Subcutaneous adipose tissue (tissue), 3 donors: ENCODE measurements around the genes CCDC177 and SLC8A3.

- PRO-cap = no peak
- RAMPAGE, long total RNA, 3 experiments = no peak in any of the 3 experiments
Measured at GRCh38 chr14:69226214-69226582, 33.8 kb upstream of the GALNT16 start.

DNA sequence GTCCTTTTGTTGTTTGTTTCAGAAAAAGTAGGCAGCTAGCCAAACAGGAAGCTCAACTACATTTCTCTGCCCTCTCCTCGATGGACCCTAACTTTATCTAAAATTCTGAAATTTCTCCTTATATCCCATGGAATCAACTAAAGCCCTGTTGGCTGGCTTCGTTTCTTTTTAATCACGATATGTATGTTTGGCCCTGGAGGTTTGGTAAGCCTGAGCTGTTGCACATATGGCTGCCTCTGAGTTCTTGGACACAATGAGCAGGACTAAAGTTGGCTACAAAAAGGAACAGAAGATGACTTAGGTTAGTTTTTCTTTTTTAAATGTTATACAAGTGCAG lies 12.5 kb upstream of the GALNT16 start:
- PRO-cap = bidirectional peak, plus-strand start outside the sequence, minus-strand start at position 255 of the sequence
- RAMPAGE, long total RNA, 3 experiments = no peak in any of the 3 experiments

- PRO-cap = no peak
- RAMPAGE, long total RNA, 3 experiments = no peak in any of the 3 experiments
Measured at GRCh38 chr14:69379922-69380807, 17.9 kb downstream of the ERH start.

DNA sequence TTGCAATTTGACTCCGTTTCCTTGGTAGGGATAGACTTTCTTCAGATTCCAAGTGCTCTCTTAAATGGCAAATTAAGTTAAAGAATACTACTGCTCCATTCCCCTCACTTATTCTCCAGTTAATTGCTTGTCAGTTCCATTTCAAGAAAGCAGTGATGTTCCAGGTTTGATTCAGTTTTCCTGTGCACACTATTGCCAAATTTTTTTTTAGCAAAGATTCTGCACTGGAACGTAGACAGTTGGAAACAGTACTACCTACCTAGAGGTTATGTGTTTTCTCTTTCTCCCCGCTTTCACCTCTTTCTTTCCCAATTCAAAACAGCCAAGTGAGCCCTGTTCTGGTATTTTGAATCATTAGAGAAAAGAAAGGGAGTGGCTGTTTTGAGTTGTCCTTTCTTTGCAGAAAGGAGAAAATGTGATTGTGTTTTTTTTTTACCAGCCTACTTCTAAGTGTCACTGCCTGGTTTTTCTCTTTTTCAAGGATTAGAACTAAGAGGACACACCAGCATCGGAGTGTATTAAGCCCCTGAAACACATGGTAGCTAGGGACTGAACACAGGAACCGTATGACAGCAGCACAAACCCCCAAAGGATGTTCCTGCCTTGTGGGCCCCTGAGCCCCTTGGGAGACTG lies 23.2 kb upstream of the PLEKHD1 start:
- PRO-cap = no peak
- RAMPAGE, long total RNA, 3 experiments = no peak in any of the 3 experiments

- PRO-cap = no peak
- RAMPAGE, long total RNA, 3 experiments = no peak in any of the 3 experiments
Measured at GRCh38 chr14:69501218-69501739, 16.8 kb downstream of the PLEKHD1 start.

DNA sequence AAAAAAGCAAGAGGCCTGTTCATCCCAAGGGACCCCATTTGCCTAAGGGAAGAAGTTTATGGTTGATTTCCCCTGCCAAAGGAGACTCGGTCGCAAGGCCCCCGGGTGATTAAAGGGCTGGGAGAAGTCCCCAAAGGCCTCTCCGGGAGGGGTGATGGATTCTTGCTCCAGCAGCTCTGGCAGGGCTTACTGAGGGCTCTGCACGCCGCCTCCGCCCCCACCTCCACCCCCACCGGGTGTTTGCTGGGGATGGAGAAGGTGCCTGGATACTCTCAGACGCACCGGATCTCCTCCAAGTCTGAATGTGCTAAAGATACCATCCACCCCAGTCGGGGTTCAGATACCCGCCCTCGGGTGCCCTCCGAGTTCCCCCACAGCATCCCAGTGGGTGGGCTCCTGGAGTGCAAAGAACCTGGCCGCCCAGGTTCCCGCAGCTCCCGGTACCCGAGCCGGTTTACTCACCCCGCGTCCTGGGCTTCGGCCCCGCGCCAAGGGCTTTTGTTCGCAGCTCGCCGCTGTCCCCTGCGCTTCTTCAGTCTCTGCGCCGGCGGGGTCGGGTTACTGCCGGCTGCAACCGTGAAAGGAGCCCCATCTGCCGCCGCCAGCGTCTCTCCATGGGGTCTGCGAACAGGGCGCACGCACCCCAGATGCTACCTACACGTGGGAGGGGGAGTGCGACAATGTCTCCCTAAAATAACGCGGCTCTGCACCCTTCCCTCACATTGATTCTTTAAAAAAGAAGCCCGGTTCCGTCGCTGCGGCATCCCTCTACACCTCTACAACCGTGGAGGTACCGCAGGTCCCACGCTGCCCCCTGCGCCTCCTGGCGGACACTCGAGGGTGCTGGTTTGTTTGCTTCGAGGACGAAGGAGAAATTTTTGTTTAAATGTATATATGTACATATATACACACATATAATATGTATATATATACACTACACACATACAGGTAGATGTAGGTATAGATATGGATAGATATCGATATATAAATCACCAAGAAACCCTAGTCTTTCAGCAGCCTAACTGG lies at the start of gene CCDC177:
TSS of gene CCDC177 (minus strand) at position 792 of the 1,026 bp plus-strand sequence.
- PRO-cap = no peak
- RAMPAGE, long total RNA, 3 experiments = no peak in any of the 3 experiments

DNA sequence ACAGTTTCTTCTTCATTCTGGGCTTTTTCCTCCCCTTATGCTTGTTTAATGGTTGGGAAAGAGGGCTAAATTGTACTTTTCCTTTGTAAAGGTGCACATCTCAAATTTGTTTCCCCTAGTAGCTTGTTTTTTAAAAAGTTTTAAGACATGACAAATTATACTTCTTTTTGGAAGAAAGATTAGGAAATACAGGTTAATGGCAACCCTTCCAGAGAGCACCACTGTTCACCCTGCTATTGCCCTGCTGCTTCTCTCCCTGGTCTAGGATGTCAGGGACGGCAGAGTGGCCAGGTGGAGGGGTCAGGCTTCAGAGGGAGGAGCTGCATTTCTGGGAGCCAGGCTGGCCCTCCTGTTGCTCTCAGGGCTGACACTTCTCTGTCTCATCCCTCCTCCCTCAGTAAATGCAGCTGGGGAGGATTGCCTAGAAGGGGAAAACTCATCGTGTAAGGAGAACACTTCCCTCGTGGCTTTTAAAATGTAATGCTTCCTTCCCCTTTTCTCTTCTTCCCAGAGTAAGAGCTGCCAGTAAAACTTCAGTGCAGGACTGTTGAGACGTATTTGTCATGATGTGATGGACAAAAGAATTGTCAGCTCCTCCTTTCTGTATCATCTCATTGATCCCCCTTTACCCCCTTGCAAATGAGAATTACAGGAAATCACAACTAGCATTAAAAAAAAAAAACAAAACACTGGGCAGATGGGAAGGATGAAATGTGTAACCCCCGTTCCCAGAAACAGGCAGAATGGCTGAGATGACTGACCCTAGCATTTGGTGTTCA lies 20.8 kb downstream of the SUSD6 start:
- PRO-cap = no peak
- RAMPAGE, long total RNA, 3 experiments = no peak in any of the 3 experiments

- PRO-cap = no peak
- RAMPAGE, long total RNA, 3 experiments = no peak in any of the 3 experiments
Measured at GRCh38 chr14:69657884-69658415, 46.6 kb downstream of the SUSD6 start.

- PRO-cap = no peak
- RAMPAGE, long total RNA, 3 experiments = start-site peak on the plus strand in 1 of 3 experiments, at chr14:69682999-69683151 at its widest, 6 reads per replicate
Measured at GRCh38 chr14:69682831-69683744, 71.7 kb downstream of the SUSD6 start.

GRCh38 chr14:69692467-69693718 lies 74.0 kb upstream of the SRSF5 start:
- PRO-cap = unidirectional peak, plus-strand start at chr14:69693447
- RAMPAGE, long total RNA, 3 experiments = no peak in any of the 3 experiments

DNA sequence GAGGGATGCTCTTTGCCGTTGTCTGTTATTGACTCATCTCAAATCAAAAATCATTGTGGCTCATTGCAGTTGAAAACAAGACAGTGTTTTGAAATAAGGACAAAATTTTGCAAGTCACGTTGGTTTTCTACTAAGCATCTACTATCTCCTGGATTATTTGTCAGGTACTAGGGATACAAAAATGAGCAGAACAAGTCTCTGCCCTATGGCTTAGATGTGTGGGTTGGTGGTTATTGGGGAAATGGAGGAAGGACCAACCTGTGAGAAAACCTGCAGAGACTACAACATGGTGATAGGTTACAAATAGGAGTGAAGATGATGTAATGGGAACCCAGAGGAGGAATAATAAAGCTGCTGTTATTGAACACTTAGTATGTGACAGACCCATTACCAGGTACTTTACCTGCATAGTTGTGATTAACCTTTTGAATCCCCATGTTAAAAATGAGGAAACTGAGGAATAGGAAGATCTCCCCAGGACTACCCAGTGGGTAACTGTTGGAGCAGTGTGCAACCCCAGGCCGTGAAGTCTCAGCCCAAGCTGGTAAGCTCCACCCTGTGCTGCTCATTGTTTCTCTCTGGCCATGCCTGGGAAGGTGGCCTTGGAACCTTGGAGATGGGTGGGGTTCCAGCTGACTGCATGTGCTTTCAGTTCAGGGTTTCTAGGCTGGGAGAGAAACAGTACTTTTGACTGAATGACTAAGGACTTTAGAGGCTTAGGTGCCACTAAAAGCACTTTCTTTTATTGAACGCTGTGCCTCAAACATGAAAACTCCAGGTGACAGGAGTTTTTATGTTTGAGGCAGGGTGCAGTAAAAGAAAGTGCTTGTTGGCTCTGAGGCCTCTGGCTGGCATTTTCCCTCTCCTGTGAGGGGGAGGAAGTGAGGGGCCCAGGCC lies 72.8 kb upstream of the SRSF5 start:
- PRO-cap = no peak
- RAMPAGE, long total RNA, 3 experiments = start-site peak on the plus strand in 1 of 3 experiments, centred at position 327 of the sequence, 10 reads per replicate

- PRO-cap = no peak
- RAMPAGE, long total RNA, 3 experiments = no peak in any of the 3 experiments
Measured at GRCh38 chr14:69711719-69712288, 55.1 kb upstream of the SRSF5 start.

DNA sequence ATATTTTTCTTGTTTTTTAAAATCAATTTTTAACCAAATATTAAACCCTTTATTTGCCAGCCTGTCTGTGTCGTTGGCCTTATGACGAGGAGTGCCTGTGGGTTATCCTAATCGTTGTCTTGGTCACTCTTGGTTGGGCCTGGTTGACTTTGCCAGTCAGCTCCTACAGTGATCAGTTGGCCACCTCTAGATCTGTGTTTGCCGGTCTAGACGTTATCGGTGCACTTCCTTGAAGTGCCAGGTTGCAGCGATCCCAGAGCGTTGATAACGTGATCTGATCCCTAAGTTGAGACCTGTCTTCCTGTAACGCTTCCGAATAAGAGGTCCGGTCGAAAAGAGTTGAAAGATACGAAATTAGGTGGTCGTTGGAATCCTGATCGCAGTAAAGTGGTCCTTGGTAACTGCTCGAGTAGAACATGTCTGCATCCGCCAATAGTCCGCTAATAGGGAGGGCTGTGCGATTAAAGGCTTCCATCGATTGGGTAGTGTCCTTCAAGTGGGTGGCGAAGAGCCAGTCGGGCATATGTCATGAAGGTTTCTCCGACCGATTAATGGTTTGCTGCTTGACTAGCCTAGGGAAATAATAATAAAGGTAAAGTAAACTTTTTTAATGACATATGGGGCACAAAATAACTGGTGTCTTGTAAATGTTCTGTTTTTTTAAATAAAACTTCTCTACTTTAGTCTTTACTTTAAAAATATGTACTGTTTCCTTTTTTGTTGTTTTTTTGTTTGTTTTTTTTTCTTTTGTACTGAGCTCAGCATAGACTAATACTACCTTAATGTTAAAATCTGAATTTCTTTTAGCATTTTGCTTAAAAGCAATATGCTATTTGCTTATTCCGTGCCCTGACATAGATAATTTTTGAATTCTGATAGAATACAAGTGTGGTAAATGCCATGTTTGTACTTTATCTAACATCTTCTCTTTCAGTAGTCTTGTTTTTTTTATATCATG lies 2.8 kb downstream of the SRSF5 start:
- PRO-cap = no peak
- RAMPAGE, long total RNA, 3 experiments = no peak in any of the 3 experiments

DNA sequence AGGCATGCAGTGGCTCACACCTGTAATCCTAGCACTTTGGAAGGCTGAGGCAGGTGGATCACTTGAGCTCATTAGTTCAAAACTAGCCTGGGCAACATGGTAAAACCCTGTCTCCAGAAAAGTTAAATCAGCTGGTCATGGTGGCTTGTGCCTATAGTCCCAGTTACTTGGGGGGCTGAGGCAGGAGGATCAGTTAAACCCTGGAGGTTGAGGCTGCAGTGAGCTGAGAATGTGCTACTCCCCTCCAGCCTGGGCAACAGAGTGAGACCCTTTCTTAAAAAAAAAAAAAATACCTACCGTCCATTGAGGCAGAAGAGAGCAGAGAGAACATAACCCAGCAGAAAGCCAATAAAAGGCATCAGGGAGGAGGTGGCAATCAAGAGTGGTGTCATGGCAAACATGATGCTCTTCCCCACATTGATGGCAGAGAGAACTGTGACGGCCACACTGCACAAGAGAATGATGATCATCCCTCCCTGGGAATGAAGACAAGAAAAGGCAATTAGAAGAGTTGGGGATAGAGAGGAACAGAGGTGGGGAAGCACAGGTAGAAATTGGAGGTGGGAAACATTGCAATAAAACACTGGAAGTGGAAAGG lies 12.0 kb downstream of the SRSF5 start:
- PRO-cap = no peak
- RAMPAGE, long total RNA, 3 experiments = no peak in any of the 3 experiments

DNA sequence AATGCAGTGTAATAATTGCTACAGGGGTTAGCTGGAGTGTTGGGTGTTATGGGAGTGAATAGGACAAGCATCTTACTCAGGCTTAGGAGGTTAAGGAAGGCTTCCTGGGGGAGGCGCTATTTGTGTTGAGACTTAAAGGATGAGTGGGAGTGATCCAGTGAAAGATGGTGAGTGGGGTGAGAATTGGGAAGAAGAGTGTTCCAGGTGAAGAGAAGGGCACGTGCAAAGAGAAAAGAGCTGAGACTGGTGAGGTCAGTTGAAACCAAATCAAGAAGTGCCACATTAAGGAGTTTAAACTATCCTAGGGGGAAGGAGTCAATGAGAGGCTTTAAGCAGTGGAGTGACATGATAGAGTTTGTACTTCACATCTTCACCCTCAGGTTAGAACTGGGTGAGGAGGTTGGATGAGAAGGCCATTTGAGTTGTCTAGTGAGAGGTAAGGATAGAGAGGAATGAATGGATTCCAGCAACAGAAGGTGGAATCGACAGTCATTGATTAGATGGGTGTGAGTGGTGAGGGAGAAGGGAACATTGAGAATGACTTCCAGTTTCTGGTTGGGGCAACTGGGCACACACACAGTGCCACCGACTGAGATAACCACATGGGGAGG lies 13.6 kb downstream of the SLC10A1 start:
- PRO-cap = no peak
- RAMPAGE, long total RNA, 3 experiments = no peak in any of the 3 experiments

DNA sequence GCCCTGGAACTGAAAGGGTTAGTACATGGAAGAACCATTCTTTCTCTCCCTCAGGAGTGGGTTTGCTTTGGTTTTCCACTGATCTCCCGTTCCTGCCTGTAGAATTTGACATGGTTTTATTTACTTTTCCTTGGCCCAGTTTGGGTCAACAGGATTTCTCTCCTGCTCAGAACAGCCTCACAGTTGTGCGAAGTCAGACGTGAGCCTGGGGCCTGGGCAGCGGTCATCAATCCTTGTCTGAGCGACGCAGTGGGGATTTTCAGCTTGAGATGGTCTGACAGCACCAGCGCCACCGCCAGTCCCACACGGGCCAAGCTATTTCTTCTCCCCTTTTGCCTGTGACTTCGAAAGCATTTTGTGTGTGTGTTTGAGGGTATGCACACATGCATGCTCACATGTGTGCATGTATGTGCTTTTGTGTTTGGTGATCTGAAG lies 58.2 kb downstream of the SMOC1 start:
- PRO-cap = no peak
- RAMPAGE, long total RNA, 3 experiments = no peak in any of the 3 experiments

GRCh38 chr14:69993853-69994868 lies 114.9 kb downstream of the SMOC1 start:
- PRO-cap = no peak
- RAMPAGE, long total RNA, 3 experiments = no peak in any of the 3 experiments

DNA sequence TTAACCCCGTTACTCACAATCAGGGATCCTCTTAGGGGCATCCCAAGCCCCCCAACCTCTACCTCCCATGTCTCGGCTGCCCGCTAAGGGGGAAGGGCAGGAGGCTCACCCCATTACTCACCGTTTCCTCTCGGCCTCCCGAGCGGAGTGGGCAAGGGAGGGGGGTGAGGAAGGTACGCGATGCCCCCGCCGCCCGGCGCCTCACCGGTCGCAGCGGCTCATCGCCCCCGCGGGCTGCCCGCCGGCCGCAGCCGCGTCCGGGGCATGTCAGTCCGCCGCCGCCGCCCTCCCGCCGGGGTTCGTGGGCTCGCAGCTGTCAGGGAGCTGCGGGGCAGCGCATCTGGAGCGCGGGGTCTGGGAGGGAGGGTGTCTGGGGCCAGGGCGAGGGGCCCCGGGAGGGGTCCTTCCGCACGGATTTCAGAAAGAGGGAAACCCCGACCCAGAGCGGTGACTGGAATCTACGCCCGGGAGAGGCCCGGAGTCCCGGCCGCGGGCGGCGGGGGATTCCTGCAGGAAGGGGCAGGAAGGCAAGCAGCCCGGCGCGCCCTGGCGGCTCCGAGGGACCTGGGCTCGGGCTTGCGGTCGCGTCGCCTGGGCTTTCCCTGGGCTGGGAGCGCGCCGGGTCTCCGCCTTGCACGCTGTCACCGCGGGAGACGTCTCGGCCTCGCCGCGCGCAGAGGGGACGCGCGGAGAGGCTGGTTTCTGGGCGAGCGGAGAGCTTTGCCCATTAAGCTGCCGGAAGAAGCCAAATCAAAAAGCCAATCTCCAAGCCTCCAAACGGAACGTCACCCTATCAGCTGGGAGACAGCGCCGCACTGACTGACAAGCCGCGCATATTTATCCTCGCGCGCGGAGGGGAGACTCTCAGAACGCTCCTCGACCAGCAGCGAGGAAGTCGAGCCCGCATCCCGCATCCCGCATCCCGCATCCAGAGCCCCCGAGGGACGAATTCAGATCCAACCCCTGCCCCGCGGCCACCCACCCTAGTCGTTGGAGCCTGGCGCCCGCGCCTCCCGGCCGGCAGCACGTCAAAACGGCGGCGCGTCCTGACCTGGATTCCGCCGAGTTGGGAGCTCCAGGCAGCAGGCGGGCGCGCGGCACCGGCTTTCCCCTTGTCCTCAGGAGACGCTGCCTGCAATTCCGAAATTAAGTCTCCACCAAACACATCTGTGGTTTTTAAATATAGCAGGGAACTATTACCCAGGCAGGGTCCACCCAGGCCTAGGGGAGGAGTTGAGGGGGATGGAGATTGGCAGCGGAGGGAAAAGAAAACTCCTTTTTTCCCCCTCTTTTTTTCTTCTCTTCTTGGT lies at the start of gene SLC8A3:
TSS of gene SLC8A3 (minus strand) at position 694 of the 1,310 bp plus-strand sequence.
- PRO-cap = no peak
- RAMPAGE, long total RNA, 3 experiments = no peak in any of the 3 experiments

- PRO-cap = no peak
- RAMPAGE, long total RNA, 3 experiments = no peak in any of the 3 experiments
Measured at GRCh38 chr14:70642748-70643306, 1.1 kb downstream of the TTC9 start.

GRCh38 chr14:70706984-70707863 lies 65.5 kb downstream of the TTC9 start:
- PRO-cap = no peak
- RAMPAGE, long total RNA, 3 experiments = no peak in any of the 3 experiments